ENCODE measurements around the gene CDHR3.

DNA sequence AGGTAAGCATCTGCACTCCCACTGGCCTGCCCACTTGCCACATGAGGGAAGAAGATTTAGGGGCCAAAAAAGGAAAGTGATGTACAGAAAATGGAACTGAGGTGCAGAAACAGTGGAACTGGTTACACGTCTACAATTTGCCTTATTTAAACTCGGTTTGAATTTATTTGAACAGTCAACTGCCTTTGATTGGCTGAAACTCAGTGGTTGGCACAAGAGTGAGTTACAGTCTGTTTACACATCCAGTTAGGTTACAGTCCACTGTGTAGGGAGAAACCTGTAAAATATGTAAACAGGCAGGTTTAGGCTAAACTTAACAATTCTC, 40.2 kb upstream of the RELN start:
- RRBS, 2 experiments = no CpG with 5 or more reads among the region's 2 CpGs
CAGE:
- cytosol, long polyA minus RNA = no peak
- cytosol, long polyA plus RNA = no peak
- long polyA plus RNA = no peak
- nucleus, long polyA minus RNA = no peak
- nucleus, long polyA plus RNA = no peak

- RRBS, 2 experiments = no CpG with 5 or more reads among the region's 8 CpGs
CAGE:
- cytosol, long polyA minus RNA = no peak
- cytosol, long polyA plus RNA = no peak
- long polyA plus RNA = no peak
- nucleus, long polyA minus RNA = no peak
- nucleus, long polyA plus RNA = no peak
Measured at GRCh38 chr7:104210049-104210283, 2.2 kb upstream of the ORC5 start.

GRCh38 chr7:104933378-104934210, 80.4 kb upstream of the KMT2E start:
- RRBS, 2 experiments = no CpG with 5 or more reads among the region's 10 CpGs
CAGE:
- cytosol, long polyA minus RNA = no peak
- cytosol, long polyA plus RNA = no peak
- long polyA plus RNA = no peak
- nucleus, long polyA minus RNA = no peak
- nucleus, long polyA plus RNA = no peak

- RRBS, 2 experiments = no CpG with 5 or more reads among the region's 16 CpGs
CAGE:
- cytosol, long polyA minus RNA = no peak
- cytosol, long polyA plus RNA = no peak
- long polyA plus RNA = no peak
- nucleus, long polyA minus RNA = no peak
- nucleus, long polyA plus RNA = no peak
Measured at GRCh38 chr7:104982484-104983561, 31.2 kb upstream of the KMT2E start.

DNA sequence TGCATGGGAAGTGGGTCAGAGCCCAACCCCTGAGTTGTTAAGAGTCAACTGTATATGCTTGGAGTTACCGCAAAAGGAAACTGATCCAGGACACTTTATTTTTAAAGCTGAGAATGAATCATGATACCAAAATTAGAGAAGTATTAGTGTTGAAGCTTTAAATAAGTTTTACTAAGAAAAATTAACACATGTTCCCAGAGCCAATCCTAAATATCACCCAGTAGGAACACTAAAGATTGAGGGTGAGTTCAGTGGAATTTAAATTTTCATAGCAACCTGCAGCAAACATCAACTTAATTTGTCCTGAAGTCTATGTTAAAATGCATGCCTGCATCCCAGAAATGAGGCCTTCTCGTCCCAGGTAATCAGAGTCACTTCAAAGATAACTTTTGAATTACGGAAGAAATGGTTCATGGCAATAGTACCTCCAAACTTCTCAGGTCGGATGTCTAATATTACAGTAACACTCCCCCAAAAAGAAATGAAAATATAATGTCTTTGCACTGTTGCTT, 20.3 kb upstream of the KMT2E start:
- RRBS, 2 experiments = no CpG with 5 or more reads among the region's 4 CpGs
CAGE:
- cytosol, long polyA minus RNA = no peak
- cytosol, long polyA plus RNA = no peak
- long polyA plus RNA = no peak
- nucleus, long polyA minus RNA = no peak
- nucleus, long polyA plus RNA = no peak

DNA sequence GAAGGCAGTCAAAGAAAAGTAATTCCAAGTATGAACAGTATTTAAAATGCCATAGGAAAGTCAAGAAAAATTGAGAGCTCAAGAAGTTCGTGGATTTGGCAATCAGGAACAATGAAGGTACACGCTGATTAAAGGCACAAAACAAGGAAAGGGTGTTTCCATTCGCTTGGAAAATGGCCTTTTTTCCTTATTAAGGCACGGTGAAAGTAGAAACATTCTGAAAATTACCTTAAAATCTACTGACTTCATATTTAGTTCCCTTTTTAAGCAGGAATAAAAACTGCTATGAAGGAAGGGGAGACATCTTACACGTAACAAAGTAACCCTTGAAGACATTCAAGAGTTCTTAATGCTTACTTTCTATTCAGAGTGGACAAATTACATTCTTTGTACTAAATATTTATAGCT, 3.2 kb upstream of the KMT2E start:
- RRBS, 2 experiments = no CpG with 5 or more reads among the region's 5 CpGs
CAGE:
- cytosol, long polyA minus RNA = no peak
- cytosol, long polyA plus RNA = no peak
- long polyA plus RNA = no peak
- nucleus, long polyA minus RNA = no peak
- nucleus, long polyA plus RNA = no peak

GRCh38 chr7:105073344-105073963, 59.4 kb downstream of the KMT2E start:
- RRBS, 2 experiments = no CpG with 5 or more reads among the region's 5 CpGs
CAGE:
- cytosol, long polyA minus RNA = no peak
- cytosol, long polyA plus RNA = no peak
- long polyA plus RNA = no peak
- nucleus, long polyA minus RNA = no peak
- nucleus, long polyA plus RNA = no peak

- RRBS, 2 experiments = no CpG with 5 or more reads among the region's 1 CpG
CAGE:
- cytosol, long polyA minus RNA = no peak
- cytosol, long polyA plus RNA = no peak
- long polyA plus RNA = no peak
- nucleus, long polyA minus RNA = no peak
- nucleus, long polyA plus RNA = no peak
Measured at GRCh38 chr7:105078067-105078518, 64.1 kb downstream of the KMT2E start.

- RRBS, 2 experiments = no CpG with 5 or more reads among the region's 4 CpGs
CAGE:
- cytosol, long polyA minus RNA = no peak
- cytosol, long polyA plus RNA = no peak
- long polyA plus RNA = no peak
- nucleus, long polyA minus RNA = no peak
- nucleus, long polyA plus RNA = no peak
Measured at GRCh38 chr7:105101812-105102269, 87.8 kb downstream of the KMT2E start.

DNA sequence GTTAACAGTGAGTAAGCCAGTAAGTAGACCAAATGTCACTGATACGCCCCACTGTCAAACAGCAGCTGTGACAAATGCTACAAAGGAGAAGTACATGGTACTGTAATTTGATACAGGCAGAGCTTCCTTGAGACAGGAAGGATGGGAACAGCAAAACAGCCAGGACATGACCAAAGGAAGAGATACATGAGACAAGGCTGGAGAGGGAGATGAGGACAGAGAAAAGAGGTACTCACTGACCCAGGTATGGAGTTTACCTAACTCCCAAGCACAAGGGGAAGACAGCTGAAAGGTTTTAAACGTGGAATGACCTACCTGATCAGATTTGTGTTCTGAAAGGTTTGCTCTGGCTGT, 127.0 kb downstream of the SRPK2 start:
- RRBS, 2 experiments = no CpG with 5 or more reads among the region's 2 CpGs
CAGE:
- cytosol, long polyA minus RNA = no peak
- cytosol, long polyA plus RNA = no peak
- long polyA plus RNA = no peak
- nucleus, long polyA minus RNA = no peak
- nucleus, long polyA plus RNA = no peak

GRCh38 chr7:105600702-105601112, 19.4 kb upstream of the EFCAB10 start:
- RRBS, 2 experiments = no CpG with 5 or more reads among the region's 10 CpGs
CAGE:
- cytosol, long polyA minus RNA = no peak
- cytosol, long polyA plus RNA = no peak
- long polyA plus RNA = no peak
- nucleus, long polyA minus RNA = no peak
- nucleus, long polyA plus RNA = no peak

DNA sequence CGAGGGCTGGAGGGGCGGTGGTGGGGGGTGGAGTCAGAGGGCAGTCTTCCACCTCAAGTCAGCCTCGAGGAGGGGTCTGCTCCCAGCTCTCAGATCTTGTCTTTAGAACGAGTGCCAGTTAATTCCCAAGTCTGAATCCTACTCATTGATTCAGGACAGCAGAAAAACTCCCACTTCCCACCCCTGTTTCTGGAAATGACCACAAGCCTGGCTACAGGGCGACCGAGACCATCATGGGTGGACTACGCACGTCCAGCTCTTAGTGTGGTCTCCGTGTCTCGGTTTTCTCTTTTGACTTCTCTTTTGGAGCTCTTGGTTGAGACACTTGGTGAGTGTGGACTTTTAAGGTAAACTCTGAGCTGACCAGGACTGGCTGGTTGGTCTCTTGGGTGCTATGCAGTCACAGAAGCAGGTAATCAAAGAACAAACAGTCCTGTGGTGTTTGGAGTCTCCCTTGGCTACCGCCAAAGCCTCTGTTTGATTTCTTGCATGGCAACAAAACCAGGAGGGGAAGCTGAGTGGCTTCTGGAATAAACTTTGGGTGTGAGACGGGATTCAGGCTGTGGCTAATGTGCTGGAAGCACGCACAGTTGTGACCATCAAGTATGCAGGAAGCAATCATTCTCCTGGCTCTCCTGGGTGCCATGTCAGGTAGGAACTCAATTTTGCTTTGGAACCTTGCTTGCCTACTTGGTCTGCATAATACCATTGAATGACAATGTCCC, at the start of gene CDHR3:
Gene CDHR3 (plus strand): TSS at position 551 of the 725 bp plus-strand sequence.
- RRBS, 2 experiments = no CpG with 5 or more reads among the region's 13 CpGs
CAGE:
- cytosol, long polyA minus RNA = no peak
- cytosol, long polyA plus RNA = no peak
- long polyA plus RNA = no peak
- nucleus, long polyA minus RNA = no peak
- nucleus, long polyA plus RNA = no peak

- RRBS, 2 experiments = no CpG with 5 or more reads among the region's 9 CpGs
CAGE:
- cytosol, long polyA minus RNA = no peak
- cytosol, long polyA plus RNA = no peak
- long polyA plus RNA = no peak
- nucleus, long polyA minus RNA = no peak
- nucleus, long polyA plus RNA = no peak
Measured at GRCh38 chr7:106177696-106178200, 65.6 kb upstream of the SYPL1 start.

GRCh38 chr7:106266511-106267545, 18.0 kb downstream of the NAMPT start:
- RRBS, 2 experiments = no CpG with 5 or more reads among the region's 5 CpGs
CAGE:
- cytosol, long polyA minus RNA = no peak
- cytosol, long polyA plus RNA = no peak
- long polyA plus RNA = no peak
- nucleus, long polyA minus RNA = no peak
- nucleus, long polyA plus RNA = no peak

GRCh38 chr7:106277360-106277784, 7.4 kb downstream of the NAMPT start:
- RRBS, 2 experiments = no CpG with 5 or more reads among the region's 4 CpGs
CAGE:
- cytosol, long polyA minus RNA = no peak
- cytosol, long polyA plus RNA = no peak
- long polyA plus RNA = no peak
- nucleus, long polyA minus RNA = no peak
- nucleus, long polyA plus RNA = no peak

CAGE:
- cytosol, long polyA minus RNA = no peak
- cytosol, long polyA plus RNA = no peak
- long polyA plus RNA = no peak
- nucleus, long polyA minus RNA = no peak
- nucleus, long polyA plus RNA = no peak
Measured at GRCh38 chr7:106279489-106279760, 5.4 kb downstream of the NAMPT start.

DNA sequence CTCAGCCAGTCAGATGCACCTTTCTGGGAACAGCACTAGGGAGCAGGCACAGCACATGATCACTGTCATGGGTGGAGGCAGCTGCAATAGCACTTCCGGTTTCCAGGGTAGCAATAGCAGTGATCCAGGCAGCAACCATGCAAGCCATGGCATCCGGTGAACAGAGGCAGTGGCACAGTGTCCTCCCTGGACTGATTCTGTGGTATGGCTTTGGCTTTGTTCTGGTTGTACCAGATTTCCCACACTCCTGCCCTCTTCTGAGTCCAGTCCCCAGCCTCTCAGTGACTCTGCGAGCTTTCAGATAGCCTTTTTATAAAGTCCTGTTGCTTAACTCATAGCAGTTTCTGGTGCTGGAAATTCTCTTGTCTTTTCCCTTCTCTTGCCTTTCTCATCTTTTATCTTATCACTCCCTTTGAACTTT, 86.9 kb upstream of the NAMPT start:
- RRBS, 2 experiments = 33 to 34% methylated on average over 2 of the region's 3 CpGs
CAGE:
- cytosol, long polyA minus RNA = no peak
- cytosol, long polyA plus RNA = no peak
- long polyA plus RNA = no peak
- nucleus, long polyA minus RNA = no peak
- nucleus, long polyA plus RNA = no peak

DNA sequence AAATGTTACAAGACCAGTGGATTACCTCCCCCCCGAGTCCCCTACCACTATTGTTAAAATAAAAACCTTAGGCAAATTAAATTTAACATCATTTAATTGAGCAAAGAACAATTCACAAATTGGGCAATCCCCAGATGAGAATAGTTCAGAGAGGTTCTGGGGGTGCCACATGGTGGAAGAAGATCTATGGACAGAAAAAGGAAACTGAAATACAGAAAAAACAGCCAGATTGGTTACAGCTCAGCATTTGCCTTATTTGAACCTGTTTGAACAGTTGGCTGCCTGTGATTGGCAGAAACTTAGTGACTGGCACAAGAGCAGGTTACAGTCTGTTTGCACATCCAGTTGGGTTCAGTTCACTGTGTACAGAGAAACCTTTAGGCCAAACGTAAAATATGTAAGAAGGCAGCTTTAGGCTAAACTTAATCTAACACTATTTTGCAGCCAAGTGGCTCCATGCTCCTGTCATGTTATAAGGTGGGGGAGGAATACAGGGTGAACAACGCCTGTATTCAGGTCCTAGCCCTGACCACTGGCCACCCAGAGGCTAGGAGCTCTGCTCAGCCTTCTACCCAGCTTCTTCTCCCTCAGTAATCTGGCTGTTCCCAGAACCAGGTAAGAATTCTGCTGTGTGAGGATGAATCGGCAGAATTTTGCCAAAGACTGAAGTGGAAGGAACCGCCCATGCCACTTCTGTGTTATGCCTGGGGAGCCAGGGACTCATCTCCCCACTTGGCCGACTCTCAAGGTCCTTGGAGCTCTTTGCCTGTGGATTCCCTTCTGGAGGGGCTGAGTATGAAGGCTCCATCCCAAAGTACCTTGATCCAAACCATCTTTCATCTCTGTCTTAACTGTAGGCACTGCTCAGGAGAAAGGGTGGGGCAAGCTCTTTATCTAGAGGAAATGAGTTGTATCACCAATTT, 164.2 kb upstream of the NAMPT start:
- RRBS, 2 experiments = no CpG with 5 or more reads among the region's 6 CpGs
CAGE:
- cytosol, long polyA minus RNA = no peak
- cytosol, long polyA plus RNA = no peak
- long polyA plus RNA = no peak
- nucleus, long polyA minus RNA = no peak
- nucleus, long polyA plus RNA = no peak

- RRBS, 2 experiments = no CpG with 5 or more reads among the region's 4 CpGs
CAGE:
- cytosol, long polyA minus RNA = no peak
- cytosol, long polyA plus RNA = no peak
- long polyA plus RNA = no peak
- nucleus, long polyA minus RNA = no peak
- nucleus, long polyA plus RNA = no peak
Measured at GRCh38 chr7:106485160-106485868, 175.6 kb downstream of the CCDC71L start.

DNA sequence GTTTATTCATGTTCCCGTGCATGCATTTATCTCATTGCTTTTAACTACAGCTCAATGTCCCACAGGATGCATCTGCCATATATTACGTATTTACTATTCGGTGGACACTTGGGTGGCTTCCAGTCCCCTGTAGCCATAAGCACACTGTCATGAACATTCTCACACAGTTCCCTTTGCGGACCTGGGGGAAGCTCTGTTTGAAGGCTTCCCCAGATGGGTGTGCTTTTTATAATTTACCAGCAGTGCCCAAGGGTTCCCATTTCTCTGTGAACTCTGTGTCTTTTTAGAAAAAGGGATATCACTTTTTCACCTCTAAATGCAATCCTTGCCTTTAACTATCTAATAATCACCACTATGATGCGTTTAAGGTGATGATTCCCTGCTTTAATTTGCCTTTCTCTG, 122.2 kb downstream of the CCDC71L start:
- RRBS, 2 experiments = no CpG with 5 or more reads among the region's 5 CpGs
CAGE:
- cytosol, long polyA minus RNA = no peak
- cytosol, long polyA plus RNA = no peak
- long polyA plus RNA = no peak
- nucleus, long polyA minus RNA = no peak
- nucleus, long polyA plus RNA = no peak

Data from HepG2 (cell line).